Temporal lobe (tissue), 2 donors: ENCODE measurements around a stretch of chr6.

DNA sequence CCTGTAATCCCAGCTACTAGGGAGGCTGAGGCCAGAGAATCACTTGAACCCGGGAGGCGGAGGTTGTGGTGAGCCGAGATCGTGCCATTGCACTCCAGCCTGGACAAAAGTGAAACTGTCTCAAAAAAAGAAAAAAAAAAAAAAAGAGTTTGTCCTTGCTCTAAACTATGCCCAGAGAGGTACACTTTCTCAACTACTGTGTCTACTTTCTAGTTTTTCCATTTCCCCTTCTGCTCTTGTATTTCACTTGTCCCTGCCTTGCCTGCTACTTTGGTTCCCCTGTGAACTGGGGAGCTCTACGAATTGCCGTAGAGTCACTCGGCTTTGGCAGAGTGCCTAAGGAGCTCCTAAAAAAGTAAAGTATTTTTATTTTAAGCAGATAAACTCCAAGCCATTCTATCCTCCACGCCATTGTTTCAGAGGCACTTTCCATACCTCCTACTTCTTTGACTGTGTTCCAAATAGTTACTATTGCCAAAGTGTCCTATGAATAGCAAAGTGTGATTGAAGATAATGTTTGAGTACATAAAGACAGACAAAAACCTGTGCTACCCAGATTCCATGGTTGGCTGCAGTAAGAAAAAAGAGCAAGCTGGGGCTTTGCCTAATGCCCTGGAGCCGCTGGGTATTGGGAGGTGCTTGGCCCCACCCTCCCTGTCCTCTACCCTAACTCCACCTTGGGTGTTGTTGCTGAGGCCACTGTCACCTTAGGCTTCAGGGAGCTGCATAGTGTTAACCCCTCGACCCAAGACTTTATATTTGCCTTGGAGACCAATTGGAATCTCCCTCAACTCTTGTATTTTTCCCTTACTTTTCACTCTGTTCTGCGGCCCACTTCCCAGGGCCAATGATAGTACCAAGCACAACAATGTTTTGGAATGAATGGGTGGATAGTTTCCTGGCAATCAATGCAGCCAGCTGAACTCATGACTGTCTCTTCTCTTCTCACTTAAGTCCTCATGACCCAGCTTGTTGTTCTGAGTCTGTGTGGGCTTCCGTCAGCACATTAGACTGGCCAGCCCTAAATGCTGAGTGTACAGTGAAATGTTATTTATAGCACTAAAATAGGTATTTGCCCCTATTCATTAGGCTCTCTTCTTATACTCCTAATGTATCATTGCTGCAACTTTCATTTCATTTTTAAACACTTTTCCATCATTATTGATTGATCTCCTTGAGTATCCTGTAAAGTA is 5.3 kb upstream of the MBOAT1 start:
- RAMPAGE, long total RNA = no peak

DNA sequence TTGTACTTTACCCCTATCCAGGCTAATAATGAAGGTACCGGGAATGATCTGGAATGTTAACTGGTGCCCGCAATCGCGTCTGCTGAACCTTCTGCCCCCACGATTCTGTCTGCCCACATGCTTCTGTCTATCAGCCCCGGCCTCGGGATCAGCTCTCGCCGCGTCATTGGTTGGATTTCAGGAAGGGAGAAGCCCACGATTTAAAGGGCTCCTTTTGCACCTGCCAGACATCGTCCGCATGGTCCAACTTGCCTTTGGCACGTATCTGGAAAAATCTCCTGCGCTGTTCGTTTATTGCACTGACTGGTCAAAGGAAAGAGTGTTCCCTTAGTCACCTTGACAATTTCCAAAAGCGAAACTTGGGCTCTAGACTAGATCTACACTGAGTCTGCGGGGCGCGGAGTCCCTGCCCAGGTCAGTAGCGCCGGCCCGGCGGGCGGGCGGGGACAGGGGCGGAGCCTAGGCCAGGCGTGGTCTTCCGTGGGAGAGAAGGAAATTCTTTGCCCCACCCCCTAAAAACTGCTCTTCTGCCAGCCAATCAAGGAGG is 510 bp upstream of the E2F3 start:
- RAMPAGE, long total RNA = no peak

DNA sequence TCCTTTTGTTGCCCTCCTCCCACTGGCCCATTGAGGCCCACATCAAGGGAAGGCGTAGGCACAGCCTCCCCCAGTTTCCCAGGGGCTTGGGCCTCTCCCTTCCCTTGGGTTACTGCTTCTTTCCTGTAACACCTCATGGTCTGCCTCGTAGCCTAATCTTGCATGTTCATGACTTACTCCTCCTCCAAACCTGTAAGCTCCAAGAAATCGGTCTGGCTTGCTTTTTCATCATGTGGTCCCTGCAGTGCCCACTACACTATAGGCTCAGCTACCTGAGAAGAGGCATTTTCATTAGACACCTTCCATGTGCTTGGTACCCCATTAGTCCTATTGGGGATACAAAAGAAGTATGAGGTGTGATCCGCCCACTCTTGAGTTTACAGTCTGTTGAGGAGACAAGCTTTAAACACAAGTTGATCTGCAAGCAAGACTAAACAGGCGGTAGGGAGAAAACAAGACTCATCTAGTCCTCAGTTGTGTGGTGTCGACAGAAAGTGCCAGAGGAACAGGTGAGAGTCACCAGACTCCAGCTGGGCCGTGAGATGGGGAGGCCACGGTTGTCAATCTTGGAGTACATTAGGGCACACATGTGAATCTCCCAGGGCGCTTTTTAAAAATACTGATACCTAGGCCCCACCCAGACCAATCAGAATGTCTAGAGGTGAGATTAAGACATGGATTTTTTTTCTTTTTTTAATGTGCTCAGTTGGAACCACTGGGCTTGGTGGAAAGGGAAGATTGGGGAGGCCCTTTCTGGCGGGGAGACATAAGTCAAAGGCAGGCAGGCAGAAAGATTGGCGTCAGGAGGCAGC is 10.2 kb downstream of the E2F3 start:
- RAMPAGE, long total RNA = no peak

- RAMPAGE, long total RNA = no peak
Measured at GRCh38 chr6:20534928-20535335, 675 bp downstream of the CDKAL1 start.

DNA sequence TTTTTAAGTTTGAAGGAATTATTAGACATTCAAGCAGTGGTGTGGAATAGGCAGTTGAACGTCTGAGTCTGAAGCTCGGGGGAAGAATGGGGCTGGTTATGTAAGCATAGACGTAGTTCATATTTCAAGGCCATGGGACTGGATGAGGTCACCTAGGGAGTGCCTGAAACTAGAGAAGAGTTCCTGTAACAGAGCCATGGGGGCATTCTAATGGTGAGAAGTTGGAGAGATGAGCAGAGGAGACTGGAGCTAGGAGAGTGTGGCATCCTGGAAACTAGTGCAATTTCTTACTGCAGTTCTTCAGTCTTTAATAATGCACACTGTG is 6.5 kb downstream of the CDKAL1 start:
- RAMPAGE, long total RNA = no peak

DNA sequence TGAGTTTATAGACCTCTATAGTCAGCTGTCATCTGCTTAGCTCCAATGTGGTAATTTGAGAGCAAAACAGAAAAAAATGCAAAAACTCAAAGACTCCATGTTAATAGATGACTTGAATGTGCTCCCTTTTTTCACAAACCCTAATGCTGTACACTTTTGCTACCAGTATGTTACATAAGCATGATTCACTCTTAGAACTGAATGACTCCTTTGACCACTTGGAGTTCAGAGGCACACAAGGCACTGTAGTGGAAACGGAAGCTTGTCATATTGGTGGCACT is 55.2 kb upstream of the SOX4 start:
- RAMPAGE, long total RNA = no peak

DNA sequence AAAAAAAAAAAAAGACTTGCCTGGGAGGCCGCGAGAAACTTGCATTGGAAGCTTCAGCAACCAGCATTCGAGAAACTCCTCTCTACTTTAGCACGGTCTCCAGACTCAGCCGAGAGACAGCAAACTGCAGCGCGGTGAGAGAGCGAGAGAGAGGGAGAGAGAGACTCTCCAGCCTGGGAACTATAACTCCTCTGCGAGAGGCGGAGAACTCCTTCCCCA is 487 bp downstream of the SOX4 start:
- RAMPAGE, long total RNA = no peak

- RAMPAGE, long total RNA = no peak
Measured at GRCh38 chr6:21738056-21739002, 144.8 kb downstream of the SOX4 start.

- RAMPAGE, long total RNA = no peak
Measured at GRCh38 chr6:21844907-21845527, 251.5 kb downstream of the SOX4 start.

DNA sequence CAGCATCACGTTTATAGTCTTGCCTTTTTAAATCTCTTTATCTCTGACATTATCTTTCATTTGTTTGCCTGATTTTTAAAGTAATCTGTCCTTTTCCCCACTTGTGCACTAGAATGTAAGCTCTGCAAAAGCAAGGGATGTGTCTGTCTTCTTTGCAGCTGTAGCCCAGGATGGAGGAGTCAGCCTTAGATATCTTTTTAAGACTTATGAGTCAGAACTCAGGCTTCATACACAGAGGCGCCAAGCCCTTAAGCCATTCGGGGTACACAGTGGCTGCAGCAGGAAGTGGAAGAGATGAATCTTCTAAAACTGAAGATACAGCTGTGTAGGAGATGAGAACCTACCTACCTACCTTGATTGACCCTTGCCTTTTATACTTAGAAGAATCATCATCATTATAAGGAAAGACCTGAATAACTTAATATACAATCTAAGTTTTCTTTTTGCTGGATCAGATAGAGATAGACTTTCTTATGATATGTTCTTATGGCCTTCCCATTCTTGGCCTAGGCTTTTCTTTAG is 304.6 kb downstream of the PRL start:
- RAMPAGE, long total RNA = no peak

GRCh38 chr6:22348942-22349644 is 52.3 kb upstream of the PRL start:
- RAMPAGE, long total RNA = no peak

DNA sequence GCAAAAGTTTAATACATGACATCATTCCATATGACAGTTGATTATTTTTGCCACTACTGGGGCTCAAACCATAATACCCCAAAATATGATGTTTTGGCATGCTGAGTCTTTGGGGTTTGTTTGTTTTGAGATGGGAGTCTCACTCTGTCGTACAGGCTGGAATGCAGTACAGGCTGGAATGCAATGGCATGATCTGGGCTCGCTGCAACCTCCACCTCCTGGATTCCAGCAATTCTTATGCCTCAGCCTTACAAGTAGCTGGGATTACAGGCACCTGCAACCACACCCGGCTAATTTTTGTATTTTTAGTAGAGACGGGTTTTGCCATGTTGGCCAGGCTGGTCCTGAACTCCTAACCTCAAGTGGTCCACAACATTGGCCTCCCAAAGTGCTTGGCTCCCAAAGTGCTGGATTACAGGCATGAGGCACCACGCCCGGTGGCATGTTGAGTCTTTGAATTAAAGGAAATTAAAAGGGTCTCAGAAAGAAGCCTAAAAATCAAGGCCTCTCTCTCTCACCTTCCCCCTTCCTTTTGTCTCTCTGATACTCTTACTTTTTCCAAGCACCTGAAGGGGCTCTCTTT is 1.2 kb upstream of the MRS2 start:
- RAMPAGE, long total RNA = no peak

DNA sequence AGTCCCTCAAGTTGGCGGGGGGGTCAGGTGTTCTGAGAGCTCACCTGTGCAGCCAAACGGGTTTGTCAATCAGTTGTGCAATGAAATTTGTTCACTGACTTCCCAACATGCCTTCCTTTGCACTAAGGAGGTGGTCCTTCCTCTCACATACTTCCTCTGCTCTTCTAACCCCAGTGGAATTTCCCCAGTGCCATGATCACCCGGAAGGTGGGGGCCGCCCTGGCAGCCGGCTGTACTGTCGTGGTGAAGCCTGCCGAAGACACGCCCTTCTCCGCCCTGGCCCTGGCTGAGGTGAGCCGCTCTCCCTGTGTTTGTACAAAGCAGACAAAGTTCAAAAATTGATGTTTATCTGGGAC is 9.9 kb downstream of the ALDH5A1 start:
- RAMPAGE, long total RNA = no peak

GRCh38 chr6:24802838-24803230 is 4.1 kb upstream of the ARMH2 start:
- RAMPAGE, long total RNA = no peak

GRCh38 chr6:24910560-24911490 is 24.9 kb downstream of the RIPOR2 start:
- RAMPAGE, long total RNA = no peak

DNA sequence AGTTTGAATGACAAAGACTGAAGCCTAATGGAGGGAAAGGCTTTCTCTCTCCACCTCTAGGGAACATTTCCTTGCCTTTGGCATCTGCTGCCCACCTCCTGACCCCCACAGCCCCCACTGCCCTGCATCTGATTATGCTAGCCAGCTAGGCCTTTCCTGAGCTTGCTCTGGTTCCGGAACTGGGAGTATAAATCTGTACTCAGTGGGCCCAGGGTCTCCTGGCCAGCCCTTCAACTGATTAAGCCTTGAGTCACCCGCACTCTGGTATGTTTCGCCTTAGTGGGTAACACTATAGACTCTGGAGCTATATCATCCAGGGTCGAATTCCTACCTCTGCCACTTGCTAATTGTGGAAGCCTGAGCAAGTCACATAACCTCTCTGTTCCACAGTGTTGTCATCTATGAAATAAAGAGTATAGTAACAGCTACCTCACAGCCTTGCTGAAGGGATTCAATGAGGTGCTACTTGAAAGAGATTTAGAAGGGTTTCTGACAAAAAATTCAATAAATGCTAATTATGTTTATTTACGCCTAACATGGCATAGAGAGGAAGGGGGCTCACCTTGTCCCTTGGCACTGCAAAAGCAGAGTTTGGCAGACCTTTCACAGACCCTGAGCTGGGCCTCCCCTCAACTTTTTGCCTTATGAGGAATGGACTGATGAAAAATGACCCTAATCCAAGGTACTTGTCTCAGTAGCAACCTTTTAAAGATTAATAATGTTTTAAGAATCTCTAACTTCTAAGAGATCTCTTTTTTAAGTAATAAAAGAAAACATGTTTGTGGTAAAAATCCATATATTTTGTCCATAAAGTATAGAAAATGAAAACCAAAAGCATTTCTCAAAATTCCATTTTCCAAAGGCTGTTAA is 45.8 kb upstream of the RIPOR2 start:
- RAMPAGE, long total RNA = no peak

DNA sequence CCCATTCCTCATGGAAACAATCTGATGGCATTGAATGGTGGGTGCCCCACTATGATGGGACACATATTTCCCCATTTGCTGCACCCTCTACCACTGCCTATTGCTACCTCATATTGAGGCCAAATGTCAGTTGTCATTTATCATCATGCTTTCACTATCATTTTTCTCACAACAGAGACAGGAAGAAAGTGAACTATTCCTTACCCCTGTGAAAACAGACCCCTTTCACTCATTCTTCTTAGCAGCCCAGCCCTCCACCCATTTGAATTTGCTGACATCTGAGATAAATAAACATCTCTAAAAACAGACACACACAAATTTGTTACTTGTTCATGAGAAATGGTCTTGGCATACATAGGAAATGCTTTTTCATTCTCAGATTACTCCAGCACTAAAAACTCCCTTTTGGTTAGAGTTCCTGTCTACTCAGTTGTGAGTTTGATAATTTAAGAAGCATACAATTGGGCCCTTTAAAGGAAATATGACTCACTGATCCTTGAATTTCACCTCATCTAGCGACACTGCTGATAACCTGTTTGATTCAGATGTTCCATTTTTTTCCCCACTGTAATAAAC is 105.3 kb upstream of the RIPOR2 start:
- RAMPAGE, long total RNA = no peak

DNA sequence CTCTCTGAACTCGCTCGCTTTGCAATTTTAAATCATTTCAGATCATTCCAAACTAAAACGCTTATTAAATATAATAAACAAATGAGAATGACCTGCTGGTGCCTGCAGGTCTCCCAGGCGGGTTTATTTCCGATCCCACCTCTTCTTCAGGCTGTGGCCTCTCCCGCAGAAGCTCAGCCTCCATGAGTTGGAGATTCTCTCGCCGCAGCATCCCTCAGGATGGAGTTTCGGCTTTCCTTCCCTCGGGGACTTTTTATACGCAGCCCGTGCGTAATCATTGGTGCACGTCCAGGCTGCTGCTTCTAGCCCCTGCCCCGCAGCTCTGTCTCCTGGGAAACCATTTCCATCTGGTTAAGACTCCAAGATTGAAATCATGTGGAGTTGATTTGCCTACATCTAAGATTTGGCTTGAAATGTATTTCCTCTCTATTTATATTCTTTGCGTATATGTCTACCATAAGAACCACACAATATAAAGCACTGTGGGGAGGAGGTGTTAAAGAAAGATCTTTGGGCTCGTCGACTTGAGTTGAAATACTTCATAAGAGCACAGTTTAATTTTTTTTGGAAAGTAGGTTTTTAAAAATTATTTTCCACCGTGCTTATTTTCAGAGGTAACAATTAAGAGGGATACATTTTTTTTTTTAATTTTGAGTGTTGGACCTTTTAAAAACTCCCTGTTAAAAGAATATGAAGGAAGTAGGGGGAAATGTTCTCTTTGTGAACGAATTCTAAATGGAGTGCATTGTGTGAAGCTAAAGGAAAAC is 46.6 kb upstream of the CARMIL1 start:
- RAMPAGE, long total RNA = no peak

DNA sequence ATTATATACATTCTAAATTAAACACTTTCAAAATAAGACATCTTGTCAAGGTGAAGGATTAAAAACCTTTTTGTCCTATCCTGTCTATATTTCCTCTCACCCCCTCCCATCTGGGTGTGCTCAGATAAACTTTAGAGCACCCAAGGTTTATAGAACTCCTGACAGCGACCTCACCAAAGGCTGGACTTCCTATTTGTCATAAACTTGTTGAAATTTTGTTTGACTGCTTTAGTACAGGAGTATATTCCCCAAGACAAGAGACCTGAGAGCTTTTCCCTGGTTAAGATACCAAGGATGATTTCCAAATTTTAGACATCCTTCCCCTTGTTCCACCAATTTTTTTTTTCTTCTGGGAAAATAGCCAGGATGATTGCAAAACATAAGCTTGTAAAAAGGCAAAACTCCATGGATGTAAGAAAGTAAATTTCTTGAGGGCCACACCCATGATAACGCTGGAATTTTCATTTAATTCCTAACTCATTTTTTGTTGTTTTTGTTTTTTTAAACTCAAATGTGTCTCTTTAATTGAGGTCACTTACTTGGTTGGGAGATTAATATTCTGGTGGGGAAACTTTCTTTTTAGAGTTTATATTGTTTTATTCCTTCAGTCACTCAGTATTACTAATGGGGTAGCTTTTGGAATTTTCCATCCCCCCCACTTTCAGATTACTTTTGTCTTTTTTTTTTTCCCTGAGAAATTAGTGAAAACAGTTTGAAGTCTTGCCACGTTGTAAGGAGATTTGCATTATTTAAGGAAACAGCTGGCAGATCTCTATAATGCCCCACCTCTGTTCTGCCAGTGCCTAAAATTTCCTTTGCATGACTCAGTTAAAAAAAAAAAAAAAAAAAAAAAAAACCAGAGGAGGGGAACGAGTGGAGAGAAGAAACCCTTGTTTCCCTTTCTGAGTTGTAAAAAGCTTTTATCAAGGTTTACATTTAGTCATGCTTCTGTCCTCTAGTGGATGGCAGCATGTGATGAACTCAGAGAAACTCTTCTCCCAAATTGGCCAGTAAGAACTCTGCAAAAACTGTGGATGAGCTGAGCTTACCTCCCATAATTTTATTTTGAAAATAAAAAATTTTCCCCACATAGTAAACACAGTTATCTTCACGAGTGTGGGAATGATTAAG is 33.3 kb downstream of the CARMIL1 start:
- RAMPAGE, long total RNA = no peak

DNA sequence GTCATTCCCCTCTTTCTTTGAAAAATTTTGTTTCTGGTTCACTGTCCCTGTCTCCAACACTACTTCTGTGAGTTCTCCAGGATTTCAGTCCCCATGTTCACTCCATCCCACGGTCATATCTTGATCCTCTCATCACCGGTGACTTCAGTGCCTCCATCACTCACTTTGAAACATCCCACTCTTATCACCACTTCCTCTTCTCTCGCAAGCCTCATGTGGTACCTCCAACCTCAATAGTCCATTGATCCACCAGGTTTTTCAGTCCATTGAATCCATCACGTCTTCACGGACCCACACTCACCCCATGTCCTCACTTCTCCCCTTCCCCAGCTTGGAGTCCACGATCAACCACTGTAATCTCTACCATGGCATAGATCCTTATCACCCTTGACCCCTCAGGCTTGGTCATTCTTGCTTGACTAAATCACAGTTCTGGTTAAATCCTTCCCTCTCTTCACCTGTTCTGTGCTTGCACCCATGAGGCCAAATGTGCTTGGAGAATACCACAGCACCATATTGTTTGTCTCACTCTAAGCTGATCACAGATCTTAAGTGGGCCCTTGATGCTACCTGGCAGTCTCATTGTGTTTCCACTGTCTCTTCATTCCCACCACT is 64.9 kb downstream of the CARMIL1 start:
- RAMPAGE, long total RNA = no peak